Measurements from ENCODE around the genes RPS6KA6, HDX, CSTF2 and TRMT2B.

DNA sequence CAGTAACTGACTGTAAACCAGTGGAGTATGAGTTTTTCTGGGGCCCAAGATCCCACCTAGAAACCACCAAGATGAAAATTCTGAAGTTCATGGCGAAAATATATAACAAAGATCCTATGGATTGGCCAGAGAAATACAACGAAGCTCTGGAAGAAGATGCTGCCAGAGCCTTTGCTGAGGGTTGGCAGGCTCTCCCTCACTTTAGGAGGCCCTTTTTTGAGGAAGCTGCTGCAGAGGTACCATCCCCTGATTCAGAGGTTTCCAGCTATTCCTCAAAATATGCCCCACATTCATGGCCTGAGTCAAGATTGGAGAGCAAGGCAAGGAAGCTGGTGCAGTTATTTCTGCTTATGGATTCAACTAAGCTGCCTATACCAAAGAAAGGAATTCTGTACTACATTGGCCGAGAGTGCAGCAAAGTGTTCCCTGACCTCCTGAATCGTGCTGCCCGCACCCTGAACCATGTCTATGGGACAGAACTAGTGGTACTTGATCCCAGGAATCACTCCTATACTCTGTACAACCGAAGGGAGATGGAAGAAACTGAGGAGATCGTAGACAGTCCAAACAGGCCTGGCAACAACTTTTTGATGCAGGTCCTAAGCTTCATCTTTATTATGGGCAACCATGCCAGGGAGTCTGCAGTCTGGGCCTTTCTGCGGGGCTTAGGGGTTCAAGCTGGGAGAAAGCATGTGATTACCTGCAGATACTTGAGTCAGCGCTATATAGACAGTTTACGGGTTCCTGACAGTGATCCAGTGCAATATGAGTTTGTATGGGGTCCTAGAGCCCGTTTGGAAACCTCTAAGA is 2.5 kb downstream of the MAGEE1 start:
- PRO-cap = no peak
- RAMPAGE, long total RNA, 5 experiments = no peak in any of the 5 experiments
- RRBS = no CpG with 5 or more reads among the region's 11 CpGs

DNA sequence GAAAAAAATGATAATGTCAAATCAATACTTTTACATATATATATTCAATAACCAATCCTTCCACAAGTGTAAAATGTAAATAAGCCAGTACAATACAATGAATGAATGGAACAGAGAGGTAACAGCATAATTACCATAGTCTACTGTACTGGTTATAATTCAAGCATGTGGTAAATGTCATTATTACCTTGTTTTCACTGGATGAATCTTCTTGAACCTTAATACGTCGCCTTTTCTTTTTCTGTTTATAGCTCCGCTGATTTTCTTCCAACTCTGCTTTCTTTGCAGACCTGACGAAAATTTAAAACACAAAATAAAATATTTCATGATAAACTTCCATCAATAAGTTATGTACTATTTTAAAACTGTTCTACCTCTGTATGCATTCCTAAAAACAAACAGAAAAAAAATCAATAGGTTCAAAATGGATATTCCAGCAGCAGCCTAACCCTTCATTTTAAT is 132.1 kb downstream of the ATRX start:
- PRO-cap = no peak
- RAMPAGE, long total RNA, 5 experiments = start-site peak on the minus strand in 2 of 5 experiments, centred at positions 245 to 246 of the sequence, 30 to 50 reads per replicate
- RRBS = no CpG with 5 or more reads among the region's 4 CpGs

- PRO-cap = no peak
- RAMPAGE, long total RNA, 5 experiments = no peak in any of the 5 experiments
- RRBS = no CpG with 5 or more reads among the region's 3 CpGs
Observed at GRCh38 chrX:77911501-77911700, 908 bp downstream of the ATP7A start.

- PRO-cap = unidirectional peak, minus-strand start at chrX:84188499
- RAMPAGE, long total RNA, 5 experiments = no peak in any of the 5 experiments
- RRBS = 31% methylated on average over 7 of the region's 83 CpGs
Observed at GRCh38 chrX:84187728-84188783, at the start of gene RPS6KA6. Gene RPS6KA6 (minus strand): TSS chrX:84188199.

GRCh38 chrX:84502367-84502688 is at the start of gene HDX:
Gene HDX (minus strand): TSS chrX:84502453.
- PRO-cap = bidirectional peak, plus-strand start at chrX:84502572, minus-strand start at chrX:84502459
- RAMPAGE, long total RNA, 5 experiments = start-site peak on the minus strand in 4 of 5 experiments, at chrX:84502446-84502496 at its widest, 23 to 39 reads per replicate
- RRBS = no CpG with 5 or more reads among the region's 13 CpGs

GRCh38 chrX:85004318-85004597 is 581 bp downstream of the APOOL start:
- PRO-cap = no peak
- RAMPAGE, long total RNA, 5 experiments = no peak in any of the 5 experiments
- RRBS = no CpG with 5 or more reads among the region's 7 CpGs

DNA sequence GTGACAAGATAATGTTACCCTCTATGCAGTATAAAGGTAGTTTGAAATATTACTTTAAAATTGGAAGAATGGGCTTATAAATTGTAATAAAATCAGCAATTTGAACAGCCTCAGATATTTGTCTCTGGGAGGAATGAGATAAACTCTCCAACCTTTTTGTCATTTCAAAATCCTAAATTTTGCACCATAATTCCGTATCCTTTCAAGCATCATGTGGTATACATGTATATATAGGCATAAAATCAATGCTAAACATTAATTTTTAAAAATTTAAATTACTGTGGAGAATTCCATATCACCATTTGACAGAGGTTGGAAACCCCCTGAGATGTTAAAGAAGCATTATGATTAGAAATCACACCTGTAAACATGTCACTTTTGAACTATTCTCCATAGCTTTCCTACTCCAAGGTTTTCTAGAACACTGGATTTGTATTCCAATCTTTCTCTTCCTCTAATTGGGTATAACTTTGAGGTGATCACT is 88.6 kb downstream of the SATL1 start:
- PRO-cap = no peak
- RAMPAGE, long total RNA, 5 experiments = no peak in any of the 5 experiments
- RRBS = no CpG with 5 or more reads among the region's 1 CpG

GRCh38 chrX:85375255-85376092 is 4.0 kb downstream of the POF1B start:
- PRO-cap = unidirectional peak, minus-strand start at chrX:85375580
- RAMPAGE, long total RNA, 5 experiments = start-site peak on the minus strand in 1 of 5 experiments, at chrX:85375872-85375913 at its widest, 6 reads per replicate
- RRBS = no CpG with 5 or more reads among the region's 6 CpGs

GRCh38 chrX:85619844-85620603 is 240.6 kb upstream of the POF1B start:
- PRO-cap = no peak
- RAMPAGE, long total RNA, 5 experiments = no peak in any of the 5 experiments

DNA sequence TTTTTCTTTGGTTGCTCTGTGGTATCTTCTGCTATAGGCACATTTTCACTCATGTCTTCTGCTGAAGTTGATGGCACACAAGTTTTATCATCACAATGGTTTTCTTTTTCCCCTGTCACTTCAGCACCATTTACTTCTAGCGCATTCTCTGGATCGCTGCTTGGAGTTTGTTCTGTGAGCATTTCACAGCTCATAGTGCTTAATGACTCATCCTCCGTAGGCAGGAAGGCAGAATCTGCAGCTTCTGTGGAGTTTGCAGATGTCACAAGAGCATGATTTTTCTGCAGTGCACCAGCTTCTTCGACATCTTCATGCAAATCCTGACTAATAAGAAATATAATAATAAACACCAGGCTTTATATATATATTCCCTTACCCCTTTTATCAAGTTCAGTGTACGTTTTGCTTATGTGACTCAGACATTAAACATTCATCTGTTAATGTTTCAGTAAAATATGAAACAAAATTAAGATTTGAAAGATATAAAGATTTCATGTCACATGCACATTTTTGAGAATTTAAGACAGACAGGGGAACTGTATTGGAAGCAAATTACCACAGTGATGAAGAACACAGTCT is 83.5 kb downstream of the CHM start:
- PRO-cap = no peak
- RAMPAGE, long total RNA, 5 experiments = start-site peak on the minus strand in 3 of 5 experiments, centred at positions 136 to 254 of the sequence, 17 to 37 reads per replicate
- RRBS = no CpG with 5 or more reads among the region's 5 CpGs

DNA sequence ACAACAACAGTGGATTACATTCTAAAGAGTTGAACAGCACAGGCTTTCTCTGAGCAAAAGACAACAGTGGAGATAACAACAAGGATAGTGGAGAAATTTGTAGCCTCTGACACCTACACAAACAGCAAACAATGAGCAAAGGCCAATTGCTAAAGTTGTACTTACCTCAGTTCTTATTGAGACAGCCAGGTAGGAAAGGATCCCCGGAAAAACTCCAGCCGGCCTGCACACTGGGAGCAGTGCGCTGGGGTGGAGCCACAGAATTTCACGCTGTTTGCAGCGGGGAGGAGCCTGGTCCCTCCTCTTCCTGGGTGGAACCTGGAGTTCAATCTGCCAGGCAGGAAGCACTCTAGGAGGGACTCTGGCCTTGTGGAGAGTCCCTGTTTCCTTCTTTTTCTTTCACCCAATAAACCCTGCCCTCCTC is 382.6 kb upstream of the TGIF2LX start:
- PRO-cap = no peak
- RAMPAGE, long total RNA, 5 experiments = no peak in any of the 5 experiments
- RRBS = no CpG with 5 or more reads among the region's 5 CpGs

GRCh38 chrX:93167394-93167702 is 506.0 kb downstream of the NAP1L3 start:
- PRO-cap = no peak
- RAMPAGE, long total RNA, 5 experiments = no peak in any of the 5 experiments

DNA sequence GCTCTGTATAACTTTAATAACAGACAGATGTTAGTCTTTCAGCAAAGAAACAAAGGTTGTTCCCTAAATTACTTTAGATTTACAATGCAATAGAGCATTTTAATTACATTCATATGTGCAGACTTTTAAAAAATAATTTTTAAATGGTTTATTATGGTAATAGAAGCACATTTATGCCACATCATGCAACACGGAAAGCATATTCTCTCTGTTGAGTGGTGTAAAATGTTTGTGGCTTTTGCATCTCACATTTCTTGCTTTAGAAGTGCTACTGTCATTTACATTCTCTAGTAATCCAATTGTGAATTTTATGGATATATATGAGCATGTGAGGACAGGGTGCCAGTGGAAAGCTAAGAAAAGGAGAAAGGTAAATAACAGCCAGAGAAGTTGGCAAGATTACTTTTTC is 305.0 kb downstream of the RPA4 start:
- PRO-cap = no peak
- RAMPAGE, long total RNA, 5 experiments = start-site peak on the plus strand in 1 of 5 experiments, centred at position 257 of the sequence, 13 reads per replicate
- RRBS = no CpG with 5 or more reads among the region's 1 CpG

- PRO-cap = no peak
- RAMPAGE, long total RNA, 5 experiments = start-site peak on the plus strand in 1 of 5 experiments, at chrX:97265085-97265496 at its widest, 5 to 6 reads per replicate
- RRBS = no CpG with 5 or more reads among the region's 4 CpGs
Observed at GRCh38 chrX:97265152-97265765, 381.6 kb downstream of the RPA4 start.

- PRO-cap = no peak
- RAMPAGE, long total RNA, 5 experiments = start-site peak on the plus strand in 1 of 5 experiments, at chrX:97310508-97310546 at its widest, 5 reads per replicate
- RRBS = no CpG with 5 or more reads among the region's 9 CpGs
Observed at GRCh38 chrX:97310381-97310798, 426.7 kb downstream of the RPA4 start.

DNA sequence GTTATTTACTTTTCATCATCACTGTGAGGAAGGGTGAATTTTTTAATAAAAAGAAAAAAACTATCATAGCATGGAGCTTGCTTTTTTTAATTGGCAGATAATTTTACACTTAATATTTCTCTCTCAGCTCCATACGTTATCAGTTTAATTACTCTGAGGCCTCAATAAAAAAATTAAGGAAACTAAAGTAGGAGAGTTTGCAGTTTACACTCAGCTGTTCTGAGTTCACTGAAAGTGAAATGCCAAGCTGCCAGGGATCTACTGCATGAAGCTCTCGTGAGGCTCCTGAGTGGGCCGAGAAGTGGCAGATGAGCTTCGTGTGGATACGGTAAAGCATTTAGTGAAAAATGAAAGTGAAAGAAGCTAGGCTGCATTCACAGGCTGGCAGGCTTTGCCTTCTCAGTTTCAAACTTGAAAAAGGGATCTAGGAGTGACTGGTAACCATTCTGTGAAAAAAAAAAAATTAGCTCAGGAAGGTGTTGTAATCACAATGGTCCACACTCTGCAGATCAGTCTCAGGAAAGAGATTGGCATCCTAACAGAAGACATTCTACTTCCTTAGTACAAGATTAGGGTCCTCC is 679.8 kb downstream of the RPA4 start:
- PRO-cap = no peak
- RAMPAGE, long total RNA, 5 experiments = no peak in any of the 5 experiments
- RRBS = no CpG with 5 or more reads among the region's 5 CpGs

GRCh38 chrX:100646961-100647478 is 3.0 kb downstream of the SRPX2 start:
- PRO-cap = unidirectional peak, minus-strand start at chrX:100647178
- RAMPAGE, long total RNA, 5 experiments = no peak in any of the 5 experiments
- RRBS = no CpG with 5 or more reads among the region's 1 CpG

GRCh38 chrX:100819458-100820514 is at the start of gene CSTF2:
Gene CSTF2 (plus strand): TSS chrX:100820391.
- PRO-cap = unidirectional peak, minus-strand start at chrX:100819953
- RAMPAGE, long total RNA, 5 experiments = start-site peak on the plus strand in 5 of 5 experiments, at chrX:100820375-100820419 at its widest, 39 to 182 reads per replicate
- RRBS = 28% methylated on average over 19 of the region's 59 CpGs

- PRO-cap = no peak
- RAMPAGE, long total RNA, 5 experiments = no peak in any of the 5 experiments
- RRBS = no CpG with 5 or more reads among the region's 11 CpGs
Observed at GRCh38 chrX:100830581-100830990, 10.4 kb downstream of the CSTF2 start.

- PRO-cap = bidirectional peak, plus-strand start at chrX:101051651, minus-strand start at chrX:101051593; bidirectional peak, plus-strand start at chrX:101052175, minus-strand start at chrX:101052096
- RAMPAGE, long total RNA, 5 experiments = start-site peak on the minus strand in 4 of 5 experiments, at chrX:101051791-101052120 at its widest, 19 to 141 reads per replicate
- RRBS = 40% methylated on average over 3 of the region's 51 CpGs
Observed at GRCh38 chrX:101051219-101052421, at the start of gene TRMT2B. Gene TRMT2B (minus strand): TSS chrX:101052111.

Data from stomach (tissue), 7 donors.